Mesenchymal stem cell of adipose (primary cell): ENCODE results near the genes ADAT2 and UTRN.

DNA sequence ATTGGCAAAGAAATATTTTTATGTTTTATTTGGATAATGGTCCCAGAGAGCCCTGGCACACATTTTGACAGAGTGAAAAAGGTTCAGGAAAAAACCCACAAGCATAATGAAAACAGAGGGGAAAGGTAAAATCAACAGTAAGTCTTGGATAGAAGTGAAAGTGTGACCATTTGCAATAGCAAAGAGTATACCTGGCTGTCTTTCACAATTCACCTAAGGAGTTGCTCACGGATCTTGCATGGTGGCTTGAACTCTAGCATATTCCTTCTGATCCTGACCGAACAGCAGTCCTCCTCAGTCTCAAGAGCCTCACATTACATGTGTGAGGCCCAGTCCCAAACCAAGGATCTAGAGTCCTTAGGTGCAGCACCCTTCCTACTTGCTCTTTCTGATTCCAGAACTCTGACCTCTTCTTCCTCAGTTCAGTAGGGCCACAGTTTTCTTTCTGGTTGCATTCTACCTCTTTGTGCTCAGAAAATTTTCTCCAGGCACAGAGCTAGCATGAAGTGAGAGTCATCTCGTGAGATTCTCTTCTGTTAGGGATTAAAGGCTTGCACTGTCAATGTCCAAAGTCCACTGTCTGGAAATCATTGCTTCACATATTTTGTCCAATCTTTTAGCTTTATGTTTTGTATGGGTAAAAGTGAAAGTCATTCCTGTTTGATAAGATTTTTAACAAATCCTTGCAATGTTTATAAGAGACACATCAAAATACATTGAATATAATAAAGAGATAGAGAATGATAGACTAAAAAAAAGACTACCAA lies 42.4 kb upstream of the ADGRG6 start:
- CAGE, long polyA plus RNA = no peak

GRCh38 chr6:142537775-142538488 lies 236.1 kb downstream of the ADGRG6 start:
- CAGE, long polyA plus RNA = no peak

DNA sequence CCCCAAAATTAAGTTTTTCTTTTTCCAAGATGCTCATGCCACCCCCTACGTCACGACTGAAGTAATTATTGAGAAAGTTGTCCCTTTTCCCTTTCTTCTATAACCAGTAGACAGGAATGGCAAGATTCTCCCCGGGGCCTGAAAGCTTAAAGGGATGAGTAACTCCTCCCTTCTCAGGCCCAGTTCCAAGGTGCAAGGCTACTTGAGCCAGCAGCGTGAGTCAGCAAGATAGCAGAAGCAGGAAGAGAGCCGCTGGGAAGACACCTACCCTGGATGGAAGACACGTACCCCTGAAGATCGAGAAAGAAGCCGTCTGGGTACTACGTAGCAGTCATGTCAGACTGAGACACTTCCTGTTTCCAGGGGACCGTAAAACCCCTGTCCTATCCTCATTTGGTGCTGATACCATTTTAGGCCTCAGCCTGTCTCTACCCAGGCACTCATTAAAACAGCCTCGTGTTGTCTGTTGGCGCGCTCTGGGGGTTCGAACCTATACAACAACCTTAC lies 241.0 kb downstream of the ADGRG6 start:
- CAGE, long polyA plus RNA = no peak

DNA sequence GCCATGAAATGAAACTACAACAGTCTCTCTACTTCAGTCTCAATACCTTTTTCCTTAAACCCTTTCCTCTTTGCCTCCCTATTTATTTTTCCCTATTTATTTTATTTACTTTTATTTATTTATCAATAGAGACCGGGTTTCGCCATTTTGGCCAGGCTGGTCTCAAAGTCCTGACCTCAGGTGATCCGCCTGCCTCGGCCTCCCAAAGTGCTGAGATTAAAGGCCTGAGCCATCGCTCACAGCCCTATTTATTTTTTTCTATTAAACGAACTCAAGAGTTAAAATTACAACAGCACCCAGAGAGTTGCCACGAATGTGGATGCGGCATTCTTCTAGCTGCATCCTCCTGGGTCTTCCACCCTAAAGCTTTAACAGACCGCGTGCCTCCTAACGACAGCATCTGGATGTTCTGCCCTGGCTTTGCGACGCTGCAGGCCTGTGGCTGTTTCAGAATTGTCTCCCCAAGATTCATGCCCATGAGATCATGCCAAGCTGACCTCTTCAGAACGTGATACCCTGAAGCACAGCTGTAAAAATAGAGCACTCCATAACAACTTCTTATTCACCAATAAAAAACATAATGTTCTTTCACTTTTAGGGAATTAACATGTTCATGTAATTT lies 26.8 kb downstream of the HIVEP2 start:
- CAGE, long polyA plus RNA = no peak

- CAGE, long polyA plus RNA = no peak
These were observed 22.9 kb downstream of the HIVEP2 start for GRCh38 chr6:142921981-142922536.

DNA sequence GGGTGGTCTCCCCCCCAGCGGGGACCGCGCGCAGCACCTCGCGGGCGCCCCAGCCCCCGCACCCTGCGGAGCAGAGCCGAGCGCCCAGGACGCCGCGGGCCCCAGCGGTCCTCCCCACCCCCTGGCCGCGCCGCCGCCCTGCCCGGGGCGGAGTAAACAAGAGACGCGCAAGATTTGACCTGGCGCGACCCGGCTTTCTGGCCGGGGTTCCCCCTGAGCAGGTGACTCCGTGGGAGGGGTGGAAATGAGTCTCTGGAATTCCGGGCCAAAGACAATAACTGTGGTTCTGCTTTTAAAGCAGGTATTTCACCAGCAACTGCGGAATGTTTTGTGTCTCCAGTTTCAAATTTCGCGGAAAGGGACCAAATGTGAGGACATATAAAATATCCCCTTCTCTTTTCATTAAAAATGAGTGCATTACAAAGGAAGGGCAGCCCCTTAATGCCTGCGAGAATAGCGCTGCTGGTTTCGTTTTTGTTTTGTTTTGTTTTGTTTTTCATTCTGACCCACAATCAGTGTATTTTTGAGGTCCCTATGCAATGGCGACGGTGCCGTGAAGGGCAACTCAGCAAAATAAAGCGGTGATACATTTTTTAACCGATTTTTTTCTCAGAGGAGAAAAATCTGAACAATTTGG lies 2.6 kb upstream of the HIVEP2 start:
- CAGE, long polyA plus RNA = no peak

- CAGE, long polyA plus RNA = no peak
These were observed 37.4 kb downstream of the AIG1 start for GRCh38 chr6:143097924-143098564.

- CAGE, long polyA plus RNA = no peak
These were observed 120.8 kb downstream of the AIG1 start for GRCh38 chr6:143181525-143181936.

GRCh38 chr6:143223754-143224344 lies 163.2 kb downstream of the AIG1 start:
- CAGE, long polyA plus RNA = no peak

DNA sequence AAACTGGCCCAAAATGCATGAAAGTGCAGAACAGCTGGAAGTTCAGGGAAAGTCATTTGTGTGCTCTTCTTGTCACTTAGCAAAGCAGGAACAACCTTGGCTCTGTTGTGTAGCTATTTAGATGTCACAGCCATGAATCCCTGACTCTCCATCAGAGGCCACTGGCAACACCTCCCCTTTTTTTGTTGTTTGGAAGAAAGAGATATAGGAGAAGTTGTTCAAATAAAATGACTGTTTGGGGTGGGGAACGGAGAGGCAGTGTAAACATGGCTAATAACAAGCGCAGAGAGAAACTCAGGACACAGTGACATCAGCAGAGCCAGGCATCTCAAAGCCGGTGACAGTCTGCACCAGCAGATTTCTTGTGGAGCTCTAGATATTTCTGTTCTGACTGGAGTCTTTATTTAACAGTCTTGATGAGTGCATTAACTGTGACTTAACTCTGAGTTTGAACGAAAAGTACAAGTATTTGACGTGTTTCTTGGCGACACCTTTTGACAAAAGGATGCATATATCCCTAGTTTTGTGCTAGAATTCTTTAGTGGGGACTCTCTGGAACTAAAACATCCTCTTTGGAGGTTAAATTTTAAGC lies 54.0 kb downstream of the ADAT2 start:
- CAGE, long polyA plus RNA = no peak

DNA sequence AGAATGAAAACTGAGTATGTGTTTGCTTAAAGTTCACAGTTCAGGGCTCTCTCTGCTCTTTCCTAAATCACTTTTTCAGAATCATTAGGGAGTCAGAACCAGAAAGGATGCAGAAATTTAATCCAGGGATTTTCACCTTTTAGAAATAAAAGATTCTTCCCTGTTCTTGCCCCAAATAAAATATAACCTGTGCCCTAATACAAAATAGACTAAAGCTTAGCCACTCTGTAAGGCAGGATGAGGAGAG lies 17.7 kb downstream of the ADAT2 start:
- CAGE, long polyA plus RNA = no peak

- CAGE, long polyA plus RNA = no peak
These were observed at the start of gene ADAT2 for GRCh38 chr6:143450004-143451022. Gene ADAT2, minus strand, starts transcription at chr6:143450695.

GRCh38 chr6:143516593-143517139 lies 5.1 kb upstream of the FUCA2 start:
- CAGE, long polyA plus RNA = no peak

- CAGE, long polyA plus RNA = no peak
These were observed 35.3 kb upstream of the PHACTR2 start for GRCh38 chr6:143642504-143642864.

DNA sequence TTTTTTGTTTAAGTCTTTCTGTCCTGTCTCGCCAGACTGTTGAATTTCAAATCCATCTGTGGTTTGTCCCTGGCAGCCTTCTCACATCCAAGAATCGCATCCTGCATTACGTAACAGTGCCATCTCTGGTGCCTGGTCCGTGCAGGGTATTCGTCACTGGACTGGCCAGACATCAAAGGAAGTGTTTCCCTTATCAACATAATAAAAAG lies 77.4 kb downstream of the PHACTR2 start:
- CAGE, long polyA plus RNA = no peak

GRCh38 chr6:143772053-143772626 lies 71.0 kb upstream of the LTV1 start:
- CAGE, long polyA plus RNA = no peak

GRCh38 chr6:144152783-144153962 lies 2.9 kb downstream of the STX11 start:
- CAGE, long polyA plus RNA = no peak

DNA sequence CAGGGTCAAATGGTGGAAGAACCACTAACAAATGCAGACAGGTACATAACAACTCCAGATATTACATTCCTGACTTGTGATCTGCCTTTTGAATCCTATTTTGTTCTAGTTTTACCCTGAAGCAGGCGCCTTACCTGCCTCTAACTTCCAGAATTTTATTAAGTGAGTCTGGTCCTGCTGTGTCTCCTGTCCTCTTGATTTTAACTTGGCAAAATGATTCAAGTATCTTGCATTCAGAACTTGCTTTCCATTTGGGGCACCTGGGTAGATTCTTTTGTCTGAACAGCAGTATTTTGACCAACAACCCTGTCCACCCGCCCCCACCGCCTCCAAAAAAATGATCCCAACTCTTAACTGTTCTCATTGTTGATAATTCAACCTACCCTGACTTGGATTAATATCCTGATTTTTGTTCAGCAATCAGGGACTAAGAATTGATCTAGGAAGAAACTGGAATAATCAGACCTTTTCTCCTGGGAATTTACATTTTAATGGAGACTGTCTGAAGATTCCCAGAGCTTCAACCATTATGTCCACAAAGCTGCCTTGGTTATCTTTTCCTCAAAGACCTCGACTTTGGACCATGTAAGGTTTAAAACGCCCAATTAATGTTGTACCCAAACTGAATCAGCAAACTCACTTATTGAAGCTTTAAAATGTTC lies 4.4 kb downstream of the STX11 start:
- CAGE, long polyA plus RNA = no peak

- CAGE, long polyA plus RNA = no peak
These were observed 9.4 kb downstream of the STX11 start for GRCh38 chr6:144159733-144160130.

DNA sequence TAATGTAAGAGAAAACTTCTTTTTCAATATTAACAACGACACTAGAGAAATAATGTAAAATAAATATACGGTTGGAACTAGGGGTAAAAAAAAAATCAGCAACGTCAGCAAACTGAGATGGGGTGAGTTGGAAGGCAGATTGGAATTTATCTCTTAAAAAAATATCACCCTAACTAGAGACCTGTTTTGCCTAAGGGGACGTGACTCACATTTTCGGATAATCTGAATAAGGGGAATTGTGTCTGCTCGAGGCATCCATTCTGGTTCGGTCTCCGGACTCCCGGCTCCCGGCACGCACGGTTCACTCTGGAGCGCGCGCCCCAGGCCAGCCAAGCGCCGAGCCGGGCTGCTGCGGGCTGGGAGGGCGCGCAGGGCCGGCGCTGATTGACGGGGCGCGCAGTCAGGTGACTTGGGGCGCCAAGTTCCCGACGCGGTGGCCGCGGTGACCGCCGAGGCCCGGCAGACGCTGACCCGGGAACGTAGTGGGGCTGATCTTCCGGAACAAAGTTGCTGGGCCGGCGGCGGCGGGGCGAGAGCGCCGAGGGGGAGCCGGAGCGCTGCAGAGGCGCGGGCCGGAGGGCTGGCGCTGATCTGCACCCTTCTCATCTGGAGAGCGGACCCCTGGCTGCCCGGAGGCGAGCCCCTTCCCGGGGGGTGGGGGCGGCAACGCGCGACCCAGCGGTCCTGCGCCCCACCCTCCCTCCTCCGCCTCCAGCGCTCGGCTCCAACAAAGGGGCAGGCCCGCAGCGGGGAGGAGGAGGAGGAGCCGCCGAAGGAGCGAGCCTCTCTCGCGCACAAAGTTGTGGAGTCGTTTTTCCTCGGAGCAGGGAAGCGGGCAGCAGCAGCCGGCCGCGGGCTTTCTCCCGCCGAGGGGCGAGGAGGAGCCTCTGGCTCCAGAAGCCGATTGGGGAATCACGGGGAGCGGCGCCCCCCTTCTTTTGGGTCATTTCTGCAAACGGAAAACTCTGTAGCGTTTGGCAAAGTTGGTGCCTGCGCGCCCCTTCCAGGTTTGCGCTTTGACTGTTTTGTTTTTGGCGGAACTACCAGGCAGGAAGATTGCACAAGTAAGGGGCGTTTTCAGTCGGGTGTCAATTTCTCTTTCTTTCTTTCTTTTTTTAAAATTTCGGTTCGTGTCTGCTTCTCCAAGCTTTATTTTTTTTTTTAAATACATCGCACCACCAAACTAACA lies at the start of gene UTRN:
Gene UTRN (plus strand): TSS at position 811 of the 1,189 bp plus-strand sequence.
- CAGE, long polyA plus RNA = no peak